Jurkat, Clone E6-1 (cell line): ENCODE measurements around a stretch of chr17.

- RRBS = no CpG with 5 or more reads among the region's 21 CpGs
These were observed 101.1 kb upstream of the DNAH17 start for GRCh38 chr17:78678148-78678915.

DNA sequence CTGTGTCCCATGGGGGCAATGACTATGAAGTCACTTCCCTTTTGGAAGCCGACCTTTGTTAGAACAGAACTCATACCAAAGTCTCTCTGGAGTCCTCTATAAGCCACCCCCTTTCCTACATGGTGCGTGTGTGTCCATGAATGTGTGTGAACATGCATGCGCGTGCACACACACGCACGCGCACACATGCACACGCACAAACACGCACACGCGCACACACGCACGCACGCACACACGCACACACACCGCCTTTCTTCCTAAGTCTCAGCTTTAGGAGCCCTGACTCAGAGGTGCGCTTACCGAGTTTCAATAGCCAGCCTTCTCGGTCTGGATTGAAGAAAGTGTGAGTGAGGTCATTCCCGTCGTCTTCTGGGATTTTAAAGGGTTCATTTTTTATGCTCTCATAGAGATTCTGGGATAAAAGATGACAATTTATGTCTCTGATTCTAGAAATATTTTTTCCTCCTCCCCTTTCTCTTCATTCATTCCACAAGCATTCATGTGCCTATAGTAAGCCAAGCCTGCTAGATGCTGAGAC lies 84.0 kb downstream of the CYTH1 start:
- RRBS = no CpG with 5 or more reads among the region's 21 CpGs

- RRBS = no CpG with 5 or more reads among the region's 7 CpGs
These were observed 67.5 kb downstream of the CYTH1 start for GRCh38 chr17:78714458-78715037.

DNA sequence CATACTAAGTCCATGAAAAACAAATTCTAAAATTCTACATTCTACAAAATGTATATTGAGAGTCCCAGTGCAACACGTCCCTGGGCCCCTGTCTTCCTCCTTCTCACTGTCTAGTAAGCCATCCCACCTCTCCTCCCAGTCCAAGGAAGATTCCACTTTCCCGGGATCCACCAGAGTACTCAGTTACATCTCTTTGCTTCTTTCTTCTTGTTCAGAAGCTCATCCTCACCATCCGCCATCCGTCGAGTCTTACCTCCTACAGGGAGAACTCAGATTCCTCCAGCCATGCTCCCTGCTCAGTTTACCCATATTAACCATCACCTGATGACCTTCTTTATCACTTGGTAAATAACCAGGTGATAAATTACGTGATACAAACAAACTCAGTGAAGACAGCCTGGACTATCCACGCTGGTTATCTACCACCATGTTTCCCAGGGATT lies 57.1 kb downstream of the CYTH1 start:
- RRBS = no CpG with 5 or more reads among the region's 7 CpGs

- RRBS = no CpG with 5 or more reads among the region's 1 CpG
These were observed 46.3 kb downstream of the CYTH1 start for GRCh38 chr17:78735868-78736164.

DNA sequence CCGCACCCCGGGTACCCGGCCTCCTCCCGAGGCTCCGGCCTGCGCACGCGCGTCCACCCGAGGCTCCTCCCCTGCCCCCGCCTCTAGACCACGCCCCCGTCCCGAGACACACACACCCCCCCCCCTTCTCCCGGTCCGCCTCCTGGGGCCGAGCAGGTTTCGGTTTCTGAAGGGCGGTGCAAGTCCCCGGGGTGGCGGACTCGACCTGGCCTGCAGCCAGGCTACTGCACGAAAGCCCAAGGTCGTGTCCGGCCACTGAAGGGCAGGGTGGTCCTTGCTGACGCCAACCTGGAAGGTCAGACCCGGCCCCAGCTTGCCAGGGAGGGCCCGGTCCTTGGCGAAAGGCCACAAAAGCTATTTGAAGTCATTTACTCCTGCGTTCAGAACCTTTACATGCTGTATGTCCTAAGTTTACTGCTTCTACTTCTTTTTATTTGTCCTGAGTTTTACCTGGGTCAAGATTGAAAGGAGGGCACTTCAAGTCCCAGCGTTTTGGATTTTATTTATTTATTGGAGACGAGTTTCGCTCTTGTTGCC lies 428 bp upstream of the CYTH1 start:
- RRBS = 2% methylated on average over 15 of the region's 33 CpGs

DNA sequence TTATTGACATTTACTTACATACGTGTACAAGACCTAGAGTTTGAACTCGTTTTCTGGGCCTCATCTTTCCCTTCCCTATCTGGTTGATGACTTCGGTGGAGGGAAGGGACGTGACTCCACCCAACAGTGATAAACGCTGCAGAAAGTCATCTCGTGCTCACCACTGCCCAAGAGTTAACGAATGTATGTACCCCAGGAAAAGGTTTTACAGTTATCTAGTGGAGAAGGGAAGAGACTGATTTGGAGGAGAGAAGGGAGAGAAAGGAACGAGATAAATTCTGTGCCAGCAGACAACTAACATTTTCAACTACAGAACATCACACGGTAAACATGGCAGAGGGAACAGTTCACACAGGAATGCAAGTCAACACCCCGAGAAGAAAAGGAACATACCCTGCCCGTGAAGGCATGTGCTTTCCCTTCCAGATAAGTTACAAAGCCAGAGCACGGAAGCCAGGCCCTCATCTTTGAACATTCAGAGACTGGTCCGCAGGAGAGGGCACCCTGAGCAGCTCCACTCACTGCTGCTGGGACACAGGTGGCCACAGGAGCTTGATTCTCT lies 13.9 kb upstream of the CYTH1 start:
- RRBS = no CpG with 5 or more reads among the region's 13 CpGs

DNA sequence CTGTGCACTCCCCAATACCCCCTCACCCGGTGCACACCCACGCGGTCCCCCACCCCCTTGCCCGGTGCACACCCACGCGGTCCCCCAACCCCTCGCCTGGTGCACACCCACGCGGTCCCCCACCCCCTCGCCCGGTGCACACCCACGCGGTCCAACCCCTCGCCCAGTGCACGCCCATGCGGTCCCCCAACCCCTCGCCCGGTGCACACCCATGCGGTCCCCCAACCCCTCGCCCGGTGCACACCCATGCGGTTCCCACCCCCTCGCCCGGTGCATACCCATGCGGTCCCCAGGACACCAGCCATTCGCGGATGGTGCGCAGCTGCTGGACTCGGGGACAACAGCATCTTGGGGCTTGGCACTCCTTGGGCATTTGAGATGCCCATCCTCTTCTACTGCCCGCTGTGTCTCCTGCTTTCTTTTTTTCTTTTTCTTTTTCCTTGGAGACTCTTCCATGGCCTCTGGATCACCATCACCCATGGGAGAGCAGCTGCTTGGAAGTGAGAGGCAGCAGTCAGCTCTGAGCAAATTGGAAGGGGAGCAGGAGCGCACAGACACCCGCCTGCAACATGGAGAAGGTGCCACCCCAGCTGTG lies 20.1 kb upstream of the CYTH1 start:
- RRBS = 97% methylated on average over 4 of the region's 32 CpGs

- RRBS = no CpG with 5 or more reads among the region's 20 CpGs
These were observed 21.8 kb downstream of the USP36 start for GRCh38 chr17:78818567-78819372.

DNA sequence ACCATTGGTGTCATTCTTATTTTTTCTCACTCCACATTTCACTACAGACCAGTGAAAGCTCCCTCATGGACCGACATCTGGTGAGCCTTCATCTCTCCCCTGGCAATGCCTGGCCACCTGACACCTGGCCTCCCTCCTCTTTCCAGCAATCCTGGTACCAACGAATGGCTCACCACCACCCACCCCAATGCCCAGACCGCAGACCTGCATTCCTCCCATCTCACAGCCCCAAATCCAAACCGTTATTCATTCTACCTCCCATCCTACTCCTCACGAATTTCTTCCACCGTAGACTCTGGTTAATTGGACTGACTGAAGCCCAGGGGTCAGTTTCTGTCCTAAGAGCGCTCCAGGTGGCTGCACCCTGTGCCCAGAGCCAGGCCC lies 15.2 kb downstream of the USP36 start:
- RRBS = no CpG with 5 or more reads among the region's 7 CpGs

DNA sequence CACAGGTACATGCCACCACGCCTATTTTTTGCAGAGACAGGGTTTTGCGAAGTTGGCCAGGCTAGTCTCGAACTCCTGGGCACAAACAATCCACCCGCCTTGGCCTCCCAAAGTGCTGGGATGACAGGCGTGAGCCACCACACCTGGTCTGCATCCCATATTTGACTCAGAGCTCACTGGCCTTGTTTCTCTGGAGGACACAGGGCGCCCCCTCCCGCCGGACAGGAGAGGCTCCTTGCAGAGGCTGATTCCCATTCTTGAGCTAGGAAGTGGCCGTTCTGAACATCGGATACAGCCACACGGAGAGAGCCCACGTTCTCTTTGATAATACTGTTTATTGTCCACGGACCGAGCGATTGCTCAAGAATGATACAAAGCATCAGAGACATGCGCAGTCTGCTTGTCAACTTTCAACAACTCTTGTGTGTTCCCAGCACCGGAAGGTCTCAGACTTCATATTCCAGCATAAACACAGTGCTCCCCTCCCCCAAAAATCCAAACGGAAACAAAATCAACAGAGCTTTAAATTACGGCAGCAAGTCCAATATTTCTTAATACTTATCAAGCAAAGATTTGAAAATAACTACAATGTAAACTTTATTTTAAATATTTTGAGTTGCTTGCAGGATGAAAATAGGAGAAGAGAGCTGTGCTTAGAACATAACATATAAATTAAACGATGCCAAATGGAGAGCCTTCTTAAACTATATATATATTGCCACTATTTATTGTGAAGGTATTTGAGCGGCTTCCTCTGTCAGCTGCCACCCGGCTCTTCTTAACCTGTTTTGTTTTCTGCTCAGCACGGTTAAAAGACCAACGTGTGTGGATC lies 12.3 kb upstream of the USP36 start:
- RRBS = no CpG with 5 or more reads among the region's 24 CpGs

GRCh38 chr17:78933807-78935087 lies 9.1 kb upstream of the TIMP2 start:
- RRBS = no CpG with 5 or more reads among the region's 26 CpGs

GRCh38 chr17:78998347-78999066 lies 11.1 kb downstream of the CANT1 start:
- RRBS = 87% methylated on average over 4 of the region's 28 CpGs

DNA sequence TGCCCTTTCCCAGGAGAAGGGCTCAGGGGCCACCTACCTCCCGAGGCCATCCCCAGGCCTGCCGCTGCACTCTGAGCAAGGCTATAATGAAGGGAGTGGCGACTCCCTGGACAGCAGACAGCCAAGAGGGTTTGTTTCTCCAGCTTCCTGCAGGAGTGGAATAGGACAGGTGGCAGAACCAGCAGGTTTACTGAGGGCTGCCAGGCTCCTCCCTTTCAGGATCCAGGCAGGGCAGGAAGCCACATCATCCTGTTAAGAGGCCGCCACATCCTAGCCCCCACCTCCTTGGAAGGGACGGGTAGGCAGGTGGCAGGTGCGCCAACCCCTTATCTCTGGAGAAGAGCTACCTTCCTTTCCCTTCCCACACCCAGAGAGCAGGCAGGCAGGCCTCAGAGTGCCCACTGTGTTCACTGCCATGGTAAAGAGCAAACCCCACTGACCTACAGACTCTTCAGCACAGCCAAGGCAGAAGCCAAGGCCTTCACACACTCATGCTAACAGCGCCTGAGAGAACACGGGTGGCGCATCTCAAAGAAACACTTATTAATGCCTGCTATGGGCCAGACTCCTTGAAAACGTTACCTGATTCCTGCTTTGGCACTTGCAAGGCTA lies 4.1 kb downstream of the CANT1 start:
- RRBS = no CpG with 5 or more reads among the region's 10 CpGs

- RRBS = no CpG with 5 or more reads among the region's 19 CpGs
These were observed 3.9 kb upstream of the C1QTNF1 start for GRCh38 chr17:79019740-79020758.

GRCh38 chr17:79026277-79027256 lies 2.6 kb downstream of the C1QTNF1 start:
- RRBS = no CpG with 5 or more reads among the region's 17 CpGs

GRCh38 chr17:79182718-79183803 lies 108.4 kb downstream of the ENGASE start:
- RRBS = 40% methylated on average over 88 of the region's 140 CpGs

- RRBS = no CpG with 5 or more reads among the region's 12 CpGs
These were observed 265.9 kb downstream of the ENGASE start for GRCh38 chr17:79340336-79341194.

- RRBS = no CpG with 5 or more reads among the region's 6 CpGs
These were observed 140.7 kb downstream of the RBFOX3 start for GRCh38 chr17:79470196-79470431.

- RRBS = no CpG with 5 or more reads among the region's 16 CpGs
These were observed 47.9 kb upstream of the RBFOX3 start for GRCh38 chr17:79658653-79659285.